Measurements from ENCODE around the genes MCU and PLA2G12B.

- PRO-cap = no peak
- RAMPAGE, long total RNA, 2 experiments = no peak in any of the 2 experiments
Observed at GRCh38 chr10:72523693-72524329, 102.1 kb downstream of the MICU1 start.

DNA sequence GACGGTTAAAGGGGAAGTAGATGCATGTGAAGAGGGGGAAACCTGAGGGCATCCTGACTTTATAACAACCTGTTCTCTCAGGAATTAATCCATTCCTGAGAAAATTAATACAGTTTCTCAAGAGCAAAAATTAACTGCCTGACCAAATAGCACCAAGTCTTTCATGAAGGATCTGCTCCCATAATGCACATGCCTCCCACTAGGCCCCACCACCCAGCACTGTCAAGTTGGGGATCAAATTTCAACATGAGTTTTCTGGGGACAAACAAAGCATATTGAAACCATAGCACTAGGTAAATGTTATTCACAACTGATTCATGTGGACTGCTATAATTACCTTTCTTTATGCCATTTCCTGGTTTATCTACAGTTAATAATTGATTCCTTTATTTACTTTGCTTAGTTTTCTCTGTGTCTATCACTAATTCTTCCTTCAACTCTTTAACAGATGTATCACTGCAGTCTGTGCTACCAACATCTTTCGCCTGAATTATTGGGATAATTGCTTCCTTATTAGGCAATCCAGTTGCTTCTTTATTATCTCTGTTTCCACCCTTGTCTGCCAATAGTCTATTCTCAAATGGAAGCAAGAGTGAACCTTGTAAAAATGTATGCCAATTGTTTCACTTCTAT lies 12.9 kb upstream of the MICU1 start:
- PRO-cap = no peak
- RAMPAGE, long total RNA, 2 experiments = no peak in any of the 2 experiments

DNA sequence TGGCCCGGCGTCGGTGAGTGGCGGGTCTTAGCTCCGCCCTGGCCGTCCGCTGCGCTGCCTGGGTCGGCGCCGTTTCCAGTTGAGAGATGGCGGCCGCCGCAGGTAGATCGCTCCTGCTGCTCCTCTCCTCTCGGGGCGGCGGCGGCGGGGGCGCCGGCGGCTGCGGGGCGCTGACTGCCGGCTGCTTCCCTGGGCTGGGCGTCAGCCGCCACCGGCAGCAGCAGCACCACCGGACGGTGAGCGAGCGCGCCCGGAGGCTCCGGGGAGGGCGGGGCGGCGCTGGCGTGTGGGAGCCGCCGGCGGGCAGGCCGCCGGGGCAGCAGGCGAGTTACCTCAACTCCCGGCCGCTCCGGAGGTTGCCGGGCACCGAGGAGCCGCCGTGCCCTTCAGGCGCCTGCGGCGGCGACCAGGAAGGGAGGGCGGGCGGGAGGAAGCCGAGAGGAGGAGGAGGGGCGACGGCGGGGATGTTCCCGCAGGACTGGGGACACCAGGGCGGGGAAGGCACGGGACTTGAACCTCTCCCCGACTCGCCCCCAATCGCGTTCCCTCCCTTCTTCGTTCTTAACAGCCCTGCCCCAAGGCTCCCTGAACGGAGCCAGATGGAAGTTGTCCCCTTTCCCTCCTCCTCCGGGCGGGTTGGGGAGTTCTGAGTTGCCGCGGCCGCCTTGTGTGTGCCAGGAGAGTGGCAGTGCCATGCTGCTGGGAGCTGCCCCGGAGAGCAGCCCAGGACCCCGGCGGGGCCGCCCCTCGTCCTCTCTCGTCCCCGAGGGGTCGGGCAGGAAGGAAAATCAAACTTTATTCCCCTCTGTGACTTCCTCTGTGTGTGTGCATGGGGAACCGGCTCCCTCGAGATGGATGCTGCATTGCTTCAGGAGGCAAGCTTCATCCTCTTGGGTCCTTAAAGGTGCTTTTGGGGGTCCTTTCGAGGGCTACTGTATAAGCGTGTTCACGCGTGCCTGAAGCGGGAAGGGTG lies at the start of gene MCU:
Gene MCU (plus strand): TSS at position 78 of the 973 bp plus-strand sequence.
- PRO-cap = unidirectional peak, plus-strand start at position 82 of the sequence; bidirectional peak, plus-strand start at position 458 of the sequence, minus-strand start at position 407 of the sequence
- RAMPAGE, long total RNA, 2 experiments = no peak in any of the 2 experiments

DNA sequence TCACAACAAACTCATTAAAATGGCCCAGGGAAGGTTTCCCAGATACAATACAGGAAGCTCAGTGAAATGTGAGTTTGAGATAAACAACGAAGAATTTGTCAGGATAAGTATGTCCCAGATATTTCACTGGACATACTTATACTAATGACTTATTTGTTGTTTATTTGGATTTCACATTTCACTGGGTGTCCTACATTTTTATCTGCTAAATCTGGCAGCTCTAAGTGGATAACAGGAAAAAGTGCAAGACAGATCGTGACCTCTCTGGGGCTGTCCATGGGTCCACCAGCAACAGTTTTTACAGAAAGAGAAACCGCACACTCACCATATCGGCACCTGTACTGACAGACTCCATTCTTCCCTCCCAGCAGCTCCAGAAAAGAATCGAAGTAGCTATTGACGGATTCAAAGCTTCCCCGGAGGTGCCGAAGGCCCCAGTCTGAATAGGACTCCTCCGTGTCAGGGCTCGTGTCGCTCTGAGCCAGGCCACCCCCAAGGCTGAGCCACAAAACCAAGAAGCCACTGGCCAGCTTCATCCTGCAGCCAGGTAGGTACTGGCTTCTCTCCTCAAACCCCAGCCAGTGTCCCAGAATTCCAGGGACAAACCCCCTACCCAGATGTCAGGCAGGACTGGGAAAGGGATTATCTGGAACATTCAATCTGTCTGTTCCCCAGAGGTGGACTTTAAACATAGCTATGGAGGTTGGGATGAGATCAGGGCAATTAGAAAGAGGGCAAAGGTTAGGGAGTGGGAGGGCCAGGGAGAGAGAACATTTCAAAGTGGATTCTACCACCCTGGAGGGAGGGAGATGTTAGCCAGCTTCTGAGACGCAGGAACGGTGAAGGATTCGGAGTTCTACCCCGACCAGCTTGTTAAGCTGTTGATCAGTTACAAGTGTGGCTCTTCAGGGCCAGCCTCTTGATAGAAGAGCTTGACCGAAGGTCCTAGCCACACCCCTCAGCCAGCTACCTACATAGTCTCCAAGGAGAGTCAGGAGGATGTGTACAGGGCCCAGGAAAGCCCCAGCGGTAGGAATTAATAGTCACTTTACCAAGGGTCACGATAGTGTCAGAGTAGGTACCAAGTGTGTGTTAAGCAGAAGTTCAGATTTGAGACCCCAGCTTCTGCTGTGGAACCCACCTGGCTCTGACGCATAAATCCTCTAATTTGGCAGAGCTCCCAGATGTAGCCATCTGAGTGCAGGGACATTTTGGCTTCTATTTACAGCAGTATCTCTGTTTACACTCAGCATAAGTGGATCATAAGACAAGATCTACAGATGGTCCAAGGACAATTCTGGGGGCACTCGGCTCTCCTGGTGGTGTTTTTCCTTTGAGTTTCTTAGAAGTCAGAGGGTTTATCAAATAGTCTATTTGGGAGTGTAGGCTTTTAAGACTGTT lies at the start of gene PLA2G12B:
Gene PLA2G12B (minus strand): TSS at position 657 of the 1,401 bp plus-strand sequence.
- PRO-cap = no peak
- RAMPAGE, long total RNA, 2 experiments = no peak in any of the 2 experiments

DNA sequence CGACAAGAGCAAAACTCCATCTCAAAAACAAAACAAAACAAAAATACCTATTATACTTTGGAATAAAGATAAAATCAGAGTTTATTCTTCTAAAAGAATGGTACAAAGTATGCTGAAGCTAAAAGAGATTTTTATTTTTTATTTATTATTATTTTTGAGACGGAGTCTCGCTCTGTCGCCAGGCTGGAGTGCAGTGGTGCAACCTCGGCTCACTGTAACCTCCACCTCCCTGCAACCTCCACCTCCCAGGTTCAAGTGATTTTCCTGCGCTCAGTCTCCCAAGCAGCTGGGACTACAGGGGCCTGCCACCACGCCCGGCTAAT lies 12.9 kb downstream of the ECD start:
- PRO-cap = no peak
- RAMPAGE, long total RNA, 2 experiments = no peak in any of the 2 experiments

DNA sequence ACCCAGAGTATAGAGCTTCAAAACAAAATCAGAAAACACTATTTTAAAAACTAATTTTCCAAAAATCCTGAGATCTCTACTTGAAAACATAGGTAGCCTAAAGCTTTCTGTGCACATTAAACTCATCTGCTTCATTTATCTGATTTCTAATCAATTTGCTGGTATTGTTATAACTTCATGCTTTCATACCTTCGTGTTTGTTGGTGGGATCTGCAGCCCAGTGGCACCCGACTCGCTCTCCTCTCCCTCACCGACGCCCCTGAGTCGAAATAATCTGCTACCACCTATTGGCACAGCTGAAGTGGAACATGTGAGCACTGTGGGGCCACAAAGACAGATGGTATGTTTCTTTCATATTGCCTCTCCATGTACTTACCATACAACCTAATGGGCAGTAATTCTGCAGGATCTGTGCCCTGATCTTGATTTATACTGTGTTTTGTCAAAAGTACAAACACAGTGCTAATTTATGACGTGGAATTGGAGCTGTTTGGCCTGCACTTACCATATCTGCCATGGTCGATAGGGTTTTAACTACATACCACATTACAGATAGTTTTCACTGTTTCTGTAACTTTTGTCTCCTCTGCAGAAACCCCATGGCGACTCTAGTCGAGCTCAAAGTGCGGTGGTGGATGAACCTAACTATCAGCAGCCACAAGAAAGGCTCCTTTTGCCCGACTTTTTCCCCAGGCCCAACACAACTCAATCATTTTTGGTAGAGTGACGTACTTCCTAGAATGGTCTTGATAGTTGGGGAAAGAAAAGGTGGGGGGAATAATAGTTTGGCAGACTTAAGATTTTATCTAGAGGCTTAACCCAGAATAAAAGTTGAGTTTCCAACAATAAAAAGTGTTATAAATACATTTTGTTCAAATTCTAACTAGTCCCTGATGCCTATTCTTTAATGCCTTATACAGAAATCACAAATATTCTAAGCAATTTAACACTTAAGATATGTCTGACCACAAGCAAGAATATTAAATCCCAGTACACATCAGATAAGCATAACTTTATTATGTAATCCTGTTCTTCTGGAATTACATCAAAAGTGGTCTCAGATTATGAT lies 12.1 kb downstream of the DNAJC9 start:
- PRO-cap = no peak
- RAMPAGE, long total RNA, 2 experiments = no peak in any of the 2 experiments

DNA sequence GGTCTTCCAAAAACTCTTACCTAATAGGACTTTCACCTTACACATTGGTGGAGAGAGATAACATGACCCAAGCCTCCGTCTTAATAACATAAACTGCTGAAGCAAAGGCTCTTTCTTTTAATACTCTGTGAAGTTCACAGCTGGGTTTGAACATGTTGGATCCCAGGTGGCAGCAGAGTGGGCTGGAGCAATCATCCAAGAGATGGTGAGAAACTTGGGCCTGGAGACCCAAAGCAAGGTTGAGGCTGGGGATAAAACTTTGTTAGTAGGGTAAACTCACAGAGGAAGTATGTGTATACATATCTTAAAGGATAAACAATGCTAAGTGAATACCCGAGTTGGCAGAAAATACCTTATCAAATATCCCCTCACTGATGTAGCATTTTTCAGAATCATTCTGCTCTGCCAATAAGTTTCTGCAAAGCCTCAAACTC lies 751 bp upstream of the DNAJC9 start:
- PRO-cap = no peak
- RAMPAGE, long total RNA, 2 experiments = no peak in any of the 2 experiments

DNA sequence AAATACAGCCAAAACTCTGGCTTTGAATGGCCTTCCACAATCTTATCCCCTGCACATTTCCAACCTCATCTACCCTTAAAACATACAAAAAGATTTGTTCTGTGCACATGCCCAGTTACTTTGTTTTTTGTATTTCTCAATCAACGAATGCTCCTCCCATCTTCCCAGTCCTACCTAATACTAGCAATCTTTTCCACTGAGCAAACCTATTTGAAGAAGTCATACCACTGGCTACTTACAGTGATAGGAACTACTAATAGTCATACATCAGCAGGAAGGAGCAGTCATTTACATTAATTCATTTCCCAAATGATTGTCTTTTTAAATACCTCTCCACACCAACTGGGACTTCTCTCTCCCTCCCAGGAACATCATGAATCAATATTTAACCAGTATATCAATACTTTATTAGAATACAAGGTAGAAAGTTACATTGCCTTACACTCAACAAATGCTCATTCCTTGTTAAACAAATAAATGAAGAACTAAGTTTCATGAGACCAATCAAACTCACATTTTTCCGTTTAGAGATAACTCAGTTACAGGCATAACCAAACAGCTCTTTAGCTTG lies 2.4 kb downstream of the USP54 start:
- PRO-cap = no peak
- RAMPAGE, long total RNA, 2 experiments = no peak in any of the 2 experiments

- PRO-cap = no peak
- RAMPAGE, long total RNA, 2 experiments = no peak in any of the 2 experiments
Observed at GRCh38 chr10:73648876-73649449, 6.9 kb downstream of the SYNPO2L start.

- PRO-cap = no peak
- RAMPAGE, long total RNA, 2 experiments = no peak in any of the 2 experiments
Observed at GRCh38 chr10:73671363-73672181, 15.7 kb upstream of the SYNPO2L start.

DNA sequence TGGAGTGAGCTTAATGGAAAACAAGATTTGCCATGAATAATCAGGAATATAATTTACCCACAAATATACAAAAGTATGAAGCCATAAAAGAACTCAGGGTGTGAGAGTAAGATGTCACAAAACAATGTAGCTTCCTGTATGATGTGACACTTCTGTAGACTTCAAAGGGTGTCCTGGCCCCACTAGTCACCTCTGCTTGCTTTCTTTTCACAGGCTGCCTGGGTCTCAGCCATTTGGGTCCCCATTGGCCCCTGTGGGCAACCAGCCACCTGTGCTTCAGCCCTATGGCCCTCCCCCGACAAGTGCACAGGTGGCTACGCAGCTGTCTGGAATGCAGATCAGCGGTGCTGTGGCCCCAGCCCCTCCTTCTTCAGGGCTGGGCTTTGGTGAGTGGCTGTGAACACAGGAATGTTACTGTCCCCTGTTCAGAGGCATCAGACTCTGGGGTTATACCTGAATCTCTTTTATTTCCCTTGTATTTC lies 12.6 kb upstream of the FUT11 start:
- PRO-cap = no peak
- RAMPAGE, long total RNA, 2 experiments = no peak in any of the 2 experiments

DNA sequence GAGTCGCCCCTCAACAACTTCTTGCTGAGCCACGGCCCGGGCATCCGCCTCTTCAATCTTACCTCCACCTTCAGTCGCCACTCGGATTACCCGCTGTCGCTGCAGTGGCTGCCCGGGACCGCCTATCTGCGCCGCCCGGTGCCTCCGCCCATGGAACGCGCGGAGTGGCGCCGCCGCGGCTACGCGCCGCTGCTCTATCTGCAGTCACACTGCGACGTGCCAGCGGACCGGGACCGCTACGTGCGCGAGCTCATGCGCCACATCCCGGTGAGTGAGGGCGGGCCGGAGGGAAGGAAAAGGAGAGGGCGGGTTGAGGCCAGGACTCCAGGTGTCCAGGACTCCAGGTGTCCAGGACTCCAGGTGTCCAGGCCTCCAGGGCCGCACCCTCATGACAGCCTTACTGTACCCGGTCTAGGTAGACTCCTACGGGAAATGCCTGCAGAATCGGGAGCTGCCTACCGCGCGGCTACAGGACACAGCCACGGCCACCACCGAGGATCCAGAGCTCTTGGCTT lies 756 bp downstream of the FUT11 start:
- PRO-cap = bidirectional peak, plus-strand start at position 262 of the sequence, minus-strand start at position 124 of the sequence
- RAMPAGE, long total RNA, 2 experiments = no peak in any of the 2 experiments

DNA sequence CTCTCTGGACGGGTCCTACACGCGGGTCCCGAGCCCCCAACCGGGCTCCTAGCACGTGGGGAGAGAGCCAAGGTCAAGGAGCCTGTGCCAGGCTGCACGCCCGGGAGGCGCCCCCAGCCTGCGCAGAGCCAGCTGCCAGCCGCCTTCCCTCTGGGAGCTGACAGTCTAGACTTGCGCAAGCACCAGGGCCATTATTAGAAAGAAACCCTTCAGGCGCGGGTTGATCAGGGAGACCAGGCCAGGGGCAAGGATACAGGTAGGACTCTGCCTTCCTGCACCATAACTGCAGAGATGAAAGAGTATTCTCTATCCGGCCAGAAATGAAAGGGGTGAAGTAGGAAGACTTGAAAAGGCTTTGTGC lies 541 bp upstream of the CAMK2G start:
- PRO-cap = no peak
- RAMPAGE, long total RNA, 2 experiments = no peak in any of the 2 experiments

GRCh38 chr10:73875277-73875452 lies 810 bp upstream of the CAMK2G start:
- PRO-cap = no peak
- RAMPAGE, long total RNA, 2 experiments = no peak in any of the 2 experiments

- PRO-cap = no peak
- RAMPAGE, long total RNA, 2 experiments = no peak in any of the 2 experiments
Observed at GRCh38 chr10:73920043-73920545, 9.2 kb downstream of the PLAU start.

DNA sequence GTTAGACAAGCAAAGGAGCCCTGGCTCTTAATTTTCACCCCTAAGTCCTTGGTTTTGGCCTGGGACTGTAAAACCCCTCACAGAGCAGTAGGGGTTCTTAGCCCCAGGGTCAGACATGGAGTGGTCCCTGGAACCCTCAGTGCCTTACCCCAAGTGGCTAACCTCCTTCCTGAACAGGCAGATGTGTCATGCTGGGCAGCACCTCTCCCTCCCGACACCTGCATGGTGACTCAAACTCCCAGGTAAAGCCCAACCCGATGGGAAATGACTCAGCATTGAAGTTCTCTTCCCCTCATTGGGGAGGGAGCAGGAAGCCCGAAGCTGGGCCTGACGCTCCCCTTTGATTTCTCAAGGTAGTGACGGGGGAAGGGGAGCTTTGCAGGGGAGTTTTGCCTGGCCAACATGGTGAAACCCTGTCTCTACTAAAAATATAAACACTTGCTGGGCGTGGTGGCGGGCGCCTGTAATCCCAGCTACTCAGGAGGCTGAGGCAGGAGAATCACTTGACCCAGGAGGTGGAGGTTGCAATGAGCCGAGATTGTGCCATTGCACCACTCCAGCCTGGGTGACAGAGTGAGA lies 21.4 kb downstream of the PLAU start:
- PRO-cap = no peak
- RAMPAGE, long total RNA, 2 experiments = no peak in any of the 2 experiments

GRCh38 chr10:73997249-73997608 lies 687 bp upstream of the VCL start:
- PRO-cap = no peak
- RAMPAGE, long total RNA, 2 experiments = no peak in any of the 2 experiments

DNA sequence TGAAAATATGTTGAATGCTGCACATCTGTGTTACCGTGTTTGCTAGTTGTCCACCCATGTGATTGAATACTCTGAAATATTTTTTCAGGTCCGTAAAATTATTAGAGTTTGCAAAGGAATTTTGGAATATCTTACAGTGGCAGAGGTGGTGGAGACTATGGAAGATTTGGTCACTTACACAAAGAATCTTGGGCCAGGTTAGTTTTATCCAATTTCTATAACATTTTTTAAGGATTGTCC lies 72.9 kb downstream of the VCL start:
- PRO-cap = no peak
- RAMPAGE, long total RNA, 2 experiments = no peak in any of the 2 experiments

DNA sequence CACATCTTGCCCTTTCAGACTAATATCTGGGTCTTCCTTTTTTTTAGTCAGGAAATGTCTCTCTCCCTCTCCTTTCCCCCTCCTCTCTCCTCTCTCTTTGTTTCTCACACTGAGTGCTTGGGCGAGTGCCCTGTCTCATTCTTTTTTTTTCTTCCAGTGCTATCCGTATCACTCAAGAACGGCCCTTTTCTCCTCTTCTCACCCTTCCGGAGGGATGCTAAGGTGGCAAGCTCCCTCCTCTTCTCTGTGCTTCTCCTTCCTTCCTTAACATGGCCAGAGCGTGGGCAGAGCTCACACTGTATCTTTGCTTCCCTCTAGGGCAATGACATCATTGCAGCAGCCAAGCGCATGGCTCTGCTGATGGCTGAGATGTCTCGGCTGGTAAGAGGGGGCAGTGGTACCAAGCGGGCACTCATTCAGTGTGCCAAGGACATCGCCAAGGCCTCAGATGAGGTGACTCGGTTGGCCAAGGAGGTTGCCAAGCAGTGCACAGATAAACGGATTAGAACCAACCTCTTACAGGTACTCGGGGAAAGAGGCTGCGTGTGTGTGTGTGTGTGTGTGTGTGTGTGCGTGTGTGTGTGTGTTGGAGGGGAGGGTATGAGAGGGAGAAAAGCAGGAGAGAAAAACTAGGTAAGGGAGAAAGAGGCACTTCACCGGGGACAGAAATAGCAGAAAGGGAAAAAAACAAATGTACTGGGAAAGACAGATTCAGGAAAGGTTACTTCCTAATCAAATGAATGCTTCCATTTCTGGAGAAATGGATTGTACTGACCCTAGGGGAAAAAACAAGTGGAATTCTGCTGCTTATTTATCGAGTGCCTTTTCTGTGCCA lies 36.5 kb downstream of the AP3M1 start:
- PRO-cap = no peak
- RAMPAGE, long total RNA, 2 experiments = no peak in any of the 2 experiments

GRCh38 chr10:74174505-74174951 lies 23.5 kb downstream of the ADK start:
- PRO-cap = no peak
- RAMPAGE, long total RNA, 2 experiments = no peak in any of the 2 experiments

All from breast epithelium (tissue), 2 donors.